Measurements from ENCODE around the gene PRKG1.

GRCh38 chr10:46553007-46553257, 3.5 kb downstream of the GPRIN2 start:
- PRO-cap, result no peak
- RAMPAGE, long total RNA, 2 experiments, result no peak in any of the 2 experiments

- PRO-cap, result no peak
- RAMPAGE, long total RNA, 2 experiments, result no peak in any of the 2 experiments
Measured at GRCh38 chr10:46815717-46816330, 95.4 kb upstream of the PTPN20 start.

DNA sequence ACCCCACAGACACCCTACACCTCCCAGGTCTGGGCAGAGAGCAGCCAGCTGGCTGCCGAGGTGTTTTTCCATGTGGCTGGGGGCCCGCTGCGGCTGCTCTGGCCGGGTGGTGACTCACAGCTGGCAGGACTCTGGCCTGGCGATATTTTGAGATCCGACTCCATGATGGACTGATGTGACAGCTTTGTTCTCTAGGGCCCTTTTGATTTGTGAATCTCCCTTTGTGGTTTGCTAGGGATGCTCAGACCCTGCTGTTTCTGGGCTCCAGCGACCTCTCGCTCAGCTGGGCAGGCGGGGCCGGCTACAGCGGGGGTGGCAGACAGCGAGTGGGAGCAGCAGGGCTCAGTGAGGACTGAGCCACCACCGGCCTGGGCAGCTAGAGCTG, 46.3 kb upstream of the GDF10 start:
- PRO-cap, result no peak
- RAMPAGE, long total RNA, 2 experiments, result no peak in any of the 2 experiments

GRCh38 chr10:47673108-47673459, 90.3 kb downstream of the SYT15B start:
- PRO-cap, result no peak
- RAMPAGE, long total RNA, 2 experiments, result no peak in any of the 2 experiments

GRCh38 chr10:48307256-48307639, 771 bp downstream of the MAPK8 start:
- PRO-cap, result no peak
- RAMPAGE, long total RNA, 2 experiments, result no peak in any of the 2 experiments

GRCh38 chr10:48370821-48371301, 64.4 kb downstream of the MAPK8 start:
- PRO-cap, result no peak
- RAMPAGE, long total RNA, 2 experiments, result no peak in any of the 2 experiments

DNA sequence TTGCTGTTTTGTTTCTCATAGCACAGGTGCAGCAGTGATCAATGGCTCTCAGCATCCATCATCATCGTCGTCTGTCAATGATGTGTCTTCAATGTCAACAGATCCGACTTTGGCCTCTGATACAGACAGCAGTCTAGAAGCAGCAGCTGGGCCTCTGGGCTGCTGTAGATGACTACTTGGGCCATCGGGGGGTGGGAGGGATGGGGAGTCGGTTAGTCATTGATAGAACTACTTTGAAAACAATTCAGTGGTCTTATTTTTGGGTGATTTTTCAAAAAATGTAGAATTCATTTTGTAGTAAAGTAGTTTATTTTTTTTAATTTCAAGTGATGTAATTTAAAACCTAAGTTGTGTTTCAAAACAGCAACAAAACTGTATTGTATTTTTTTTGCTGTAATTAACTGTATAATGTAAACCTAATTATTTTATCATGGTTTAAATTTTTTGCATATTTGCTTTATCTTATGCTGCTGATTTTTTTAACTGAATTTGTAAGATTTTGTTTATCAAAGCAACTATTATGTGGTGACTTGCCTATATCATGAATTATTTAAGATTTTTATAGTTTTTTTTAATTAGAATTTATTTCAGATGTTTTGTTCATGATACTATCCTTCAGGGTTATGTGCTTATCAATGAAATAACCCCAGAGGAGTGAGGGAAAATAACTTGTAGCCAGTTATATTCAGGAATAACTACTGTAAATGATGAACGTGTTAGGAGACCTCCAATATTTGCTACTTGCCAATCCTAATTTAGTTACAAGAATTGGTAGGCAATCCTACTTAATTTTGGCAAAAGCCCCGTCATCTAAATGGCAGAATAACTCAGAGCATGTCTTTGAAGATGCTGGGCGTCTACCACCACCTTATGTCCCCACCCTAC, 128.6 kb downstream of the MAPK8 start:
- PRO-cap, result no peak
- RAMPAGE, long total RNA, 2 experiments, result no peak in any of the 2 experiments

DNA sequence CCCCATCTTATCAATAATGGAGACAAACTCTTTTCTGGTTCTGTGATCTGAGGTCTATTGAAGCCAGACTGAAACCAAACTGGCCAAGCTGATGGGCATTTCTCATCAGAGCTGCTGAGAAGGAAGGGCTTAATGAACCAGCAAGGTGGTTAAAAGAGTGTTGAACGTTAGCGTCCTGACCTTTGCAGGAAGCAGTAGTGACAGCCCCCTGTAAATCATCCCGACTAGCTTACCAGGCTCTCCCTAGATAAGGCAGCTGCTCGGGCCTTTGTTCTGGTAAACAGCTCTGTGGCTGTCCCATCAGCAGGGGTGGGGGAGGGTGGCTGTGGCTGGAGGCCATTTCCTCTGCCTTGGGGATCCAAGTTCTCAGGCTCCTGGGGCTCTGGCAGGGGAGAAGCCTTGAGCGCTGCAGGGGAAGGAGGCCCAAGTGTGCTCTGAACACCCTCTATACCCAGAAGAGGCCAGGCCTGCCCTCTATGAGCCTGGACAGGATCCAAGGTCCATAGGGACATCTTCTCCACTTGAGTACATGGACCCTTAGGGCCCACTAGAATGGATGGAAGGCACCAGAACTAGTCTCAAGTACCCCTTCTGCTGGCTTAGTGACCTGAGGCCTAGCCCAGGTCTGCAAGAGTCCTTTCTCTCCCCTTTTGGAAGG, 134.7 kb downstream of the ARHGAP22 start:
- PRO-cap, result no peak
- RAMPAGE, long total RNA, 2 experiments, result no peak in any of the 2 experiments

DNA sequence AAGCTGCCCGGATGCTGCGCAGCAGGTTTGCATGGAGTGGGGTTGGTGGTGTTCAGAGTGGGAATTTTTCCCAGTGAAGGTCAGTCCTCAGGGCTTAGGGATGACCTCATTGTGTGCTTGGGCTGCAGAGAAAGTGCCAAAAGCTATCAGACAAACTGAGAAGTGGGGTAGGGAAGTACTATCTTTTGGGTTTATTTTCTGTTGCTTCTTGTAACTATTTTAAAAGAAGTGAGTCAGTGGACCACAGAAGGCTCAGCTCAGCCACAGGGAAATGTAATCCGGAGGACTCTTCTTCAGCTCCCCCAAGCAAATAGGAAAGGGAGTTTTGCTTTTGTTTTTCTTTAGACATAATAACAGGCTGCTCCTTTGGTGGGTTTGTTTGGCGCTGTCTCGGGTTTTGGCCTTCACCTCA, 5.2 kb upstream of the FAM170B start:
- PRO-cap, result no peak
- RAMPAGE, long total RNA, 2 experiments, result no peak in any of the 2 experiments

DNA sequence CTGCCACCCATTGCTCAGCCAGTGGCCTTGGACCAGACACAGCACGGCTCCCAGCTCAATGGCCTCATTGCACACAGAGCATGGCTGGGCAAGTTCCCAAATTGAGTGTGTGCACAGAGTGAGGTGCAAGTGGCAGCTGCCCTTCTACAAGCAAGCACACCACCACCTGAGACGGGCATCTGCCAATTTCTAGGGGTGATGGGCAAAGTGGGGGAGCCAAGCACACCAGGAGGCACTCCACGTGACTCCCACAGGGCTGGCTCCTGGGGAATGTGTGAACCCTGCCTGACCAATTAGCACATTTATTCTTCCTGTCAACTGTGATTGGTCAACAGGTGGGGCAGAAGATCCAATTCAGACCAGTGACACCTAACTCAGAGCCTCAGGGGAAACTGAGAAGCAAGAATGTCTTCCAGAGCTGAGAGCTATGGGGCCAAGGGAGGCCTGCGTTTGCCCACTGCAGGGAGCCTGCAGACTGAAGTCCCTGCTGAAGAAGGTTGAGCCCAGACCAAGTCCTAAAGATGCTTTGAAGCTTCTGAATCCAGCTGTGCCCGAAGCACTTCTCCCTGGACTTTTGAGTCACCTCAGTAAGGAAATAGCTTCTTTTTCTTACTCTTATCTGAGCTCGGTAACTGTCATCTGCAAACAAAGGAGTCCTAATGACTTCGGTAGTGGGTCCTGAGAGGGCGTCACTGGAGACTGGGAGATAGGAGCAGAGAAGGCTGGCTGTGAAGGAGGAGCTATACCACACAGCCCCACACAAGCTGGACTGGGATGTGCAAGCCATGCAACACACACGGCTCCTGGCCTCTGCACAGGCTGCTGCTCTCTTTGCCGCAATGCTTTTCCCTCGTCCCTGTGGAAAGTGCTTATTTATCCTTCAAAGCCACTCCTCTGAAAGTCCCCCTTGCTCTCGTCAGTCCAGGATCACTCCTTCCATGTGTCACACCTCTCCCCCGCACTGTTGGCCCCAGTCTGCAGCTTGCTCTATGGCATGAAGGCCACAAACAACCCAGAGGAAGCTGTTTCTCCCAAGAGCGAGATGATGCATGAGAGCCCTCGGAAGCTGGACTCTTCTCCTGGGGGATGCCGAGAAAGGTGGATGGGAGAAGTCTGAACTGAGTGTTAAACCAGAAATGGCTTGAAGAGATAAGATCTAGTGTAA, 15.2 kb downstream of the TMEM273 start:
- PRO-cap, result no peak
- RAMPAGE, long total RNA, 2 experiments, result no peak in any of the 2 experiments

DNA sequence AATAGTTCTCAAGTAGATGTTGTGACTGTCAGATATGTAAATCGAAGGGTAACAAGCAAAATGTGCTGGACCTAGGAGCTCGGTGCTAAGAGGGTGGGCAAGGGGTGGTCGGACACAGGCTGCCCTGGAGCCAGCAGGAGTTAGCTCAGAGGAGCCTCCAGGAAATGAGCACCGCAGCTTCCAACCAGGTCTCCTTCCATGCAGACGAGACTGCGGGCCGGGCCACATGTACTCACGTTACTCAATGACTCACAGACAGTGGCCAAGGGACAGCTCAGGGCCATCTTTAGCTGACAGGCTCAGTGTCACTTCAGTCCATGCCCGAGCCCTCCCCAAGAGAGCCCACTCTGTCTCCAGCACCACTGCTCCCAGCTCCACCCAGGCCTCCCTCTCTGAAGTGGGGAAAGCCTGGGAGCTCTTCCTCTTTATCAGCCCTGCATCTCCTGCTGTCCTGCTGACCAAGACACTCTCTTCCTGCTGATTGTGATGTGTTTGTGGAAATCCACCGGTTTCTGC, 37.2 kb upstream of the TMEM273 start:
- PRO-cap, result no peak
- RAMPAGE, long total RNA, 2 experiments, result no peak in any of the 2 experiments

DNA sequence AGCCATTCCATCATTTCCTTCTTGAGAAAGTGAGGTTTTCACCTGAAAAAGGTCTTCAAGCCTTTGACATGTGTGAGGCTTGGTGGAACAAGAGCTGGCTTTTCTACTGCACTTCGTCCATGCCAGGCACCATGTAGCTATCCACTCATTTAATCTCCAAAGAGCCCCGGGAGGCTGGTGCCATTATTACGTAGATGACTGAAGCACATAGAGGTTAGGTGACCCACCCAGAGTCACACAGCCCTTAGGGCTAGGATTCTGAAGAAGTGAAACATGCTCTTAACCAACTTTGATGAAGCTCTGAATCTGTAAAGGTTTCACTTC, 33.5 kb downstream of the DRGX start:
- PRO-cap, result no peak
- RAMPAGE, long total RNA, 2 experiments, result no peak in any of the 2 experiments

DNA sequence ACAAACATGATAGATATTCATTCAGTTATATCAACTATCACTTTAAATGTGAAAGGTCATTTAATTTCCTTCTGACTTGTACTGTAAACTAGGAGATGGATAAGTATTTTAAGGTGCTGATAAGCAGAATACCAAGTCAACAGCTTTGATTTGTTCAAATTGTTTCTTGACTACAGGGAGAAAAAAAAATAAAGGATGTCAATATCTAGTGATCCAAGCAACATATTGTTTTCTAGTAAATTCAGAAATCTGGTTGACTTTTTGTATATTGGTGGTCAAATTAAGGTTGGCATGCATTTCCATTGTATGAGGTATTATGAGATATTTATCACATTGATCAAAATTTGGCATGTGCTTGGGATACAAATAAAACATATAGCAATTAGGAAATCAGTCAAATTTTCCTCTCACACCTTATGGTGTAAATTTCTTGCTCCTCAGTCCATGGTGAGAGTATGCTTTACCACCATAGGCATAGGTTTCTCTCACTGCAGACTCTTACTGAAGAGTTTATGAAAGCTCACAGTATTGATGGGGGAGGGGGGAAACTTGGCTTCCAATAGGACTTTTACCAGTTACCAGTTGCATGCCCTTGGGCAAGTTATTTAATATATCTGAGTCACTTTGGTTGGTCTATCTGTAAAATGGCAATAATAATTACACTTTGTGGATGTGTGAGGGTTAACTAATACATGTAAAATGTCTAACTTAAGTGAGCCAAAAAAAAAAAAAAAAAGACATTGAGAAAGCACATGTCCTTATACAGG, 52.4 kb upstream of the ASAH2 start:
- PRO-cap, result no peak
- RAMPAGE, long total RNA, 2 experiments, result no peak in any of the 2 experiments

- PRO-cap, result no peak
- RAMPAGE, long total RNA, 2 experiments, result no peak in any of the 2 experiments
Measured at GRCh38 chr10:50325215-50326082, 74.1 kb upstream of the ASAH2 start.

DNA sequence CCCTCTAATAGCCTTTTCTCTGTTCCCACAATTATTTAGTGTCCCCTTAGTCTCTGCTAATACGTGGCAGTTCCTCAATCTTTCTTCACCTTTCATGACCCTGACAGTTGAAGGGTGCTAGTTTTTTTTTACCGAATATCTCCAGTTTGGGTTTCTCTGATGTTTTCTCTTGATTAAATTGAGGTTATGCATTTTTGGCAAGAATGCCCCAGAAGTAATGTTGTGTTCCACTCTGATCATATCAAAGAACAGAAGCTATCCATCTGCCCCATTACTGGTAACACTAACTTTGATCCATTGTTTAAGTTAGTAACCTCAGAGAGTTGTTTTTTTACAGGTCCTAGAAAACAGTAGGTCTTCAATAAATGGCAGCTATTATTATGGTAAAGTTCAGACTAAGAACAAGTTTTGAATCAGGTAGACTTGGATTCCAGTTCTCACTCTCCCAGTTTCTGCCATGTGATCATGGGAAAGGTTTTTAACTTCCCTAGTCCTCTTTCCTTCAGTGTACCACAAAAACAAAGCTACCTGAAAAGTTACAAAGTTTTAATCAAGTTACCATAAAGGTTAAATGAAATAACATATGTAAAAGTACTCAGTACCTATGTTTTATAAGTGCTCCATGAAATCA, 133.7 kb upstream of the ASAH2 start:
- PRO-cap, result no peak
- RAMPAGE, long total RNA, 2 experiments, result no peak in any of the 2 experiments

DNA sequence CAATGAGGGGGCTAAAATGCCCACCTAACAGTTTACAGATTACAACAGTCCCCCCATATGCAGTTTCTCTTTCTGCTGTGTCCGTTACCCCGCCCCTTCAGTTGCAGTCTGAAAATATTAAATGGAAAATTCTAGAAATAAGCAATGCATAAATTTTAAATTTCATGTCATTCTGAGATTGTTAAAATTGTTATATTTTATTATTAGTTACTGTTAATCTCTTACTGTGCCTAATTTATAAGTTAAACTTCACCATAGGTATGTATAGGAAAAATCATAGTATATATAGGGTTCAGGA, 167.5 kb upstream of the ASAH2 start:
- PRO-cap, result no peak
- RAMPAGE, long total RNA, 2 experiments, result no peak in any of the 2 experiments

DNA sequence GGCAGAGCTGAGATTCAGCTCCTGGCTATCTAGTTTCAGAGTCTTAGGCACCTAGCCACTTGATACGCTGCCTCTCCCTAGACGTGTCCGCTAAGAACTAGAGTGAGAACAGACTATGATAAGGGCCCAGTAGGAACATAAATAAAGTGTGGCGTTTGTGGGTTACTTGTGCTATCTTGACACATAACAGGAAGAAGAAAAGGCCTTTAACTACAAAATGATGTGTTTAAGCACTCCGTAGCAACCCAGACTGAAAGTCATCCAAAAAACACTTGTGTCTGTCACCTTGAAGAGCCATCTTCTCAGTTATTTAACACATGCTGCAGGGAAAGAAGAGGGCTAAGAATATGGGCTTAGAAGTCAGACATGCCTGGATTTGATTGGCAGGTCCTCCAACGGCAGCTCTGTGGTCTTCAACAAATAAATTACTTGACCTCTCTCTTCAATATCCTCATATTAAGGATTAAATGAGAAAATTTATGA, 96.2 kb downstream of the SGMS1 start:
- PRO-cap, result no peak
- RAMPAGE, long total RNA, 2 experiments, result no peak in any of the 2 experiments

GRCh38 chr10:50773523-50773918, 33.8 kb downstream of the ASAH2B start:
- PRO-cap, result no peak
- RAMPAGE, long total RNA, 2 experiments, result no peak in any of the 2 experiments

GRCh38 chr10:51074282-51075163, at the start of gene PRKG1:
PRKG1 (plus strand) TSS chr10:51074487.
- PRO-cap, result bidirectional peak, plus-strand start at chr10:51074504, minus-strand start at chr10:51074321
- RAMPAGE, long total RNA, 2 experiments, result no peak in any of the 2 experiments

DNA sequence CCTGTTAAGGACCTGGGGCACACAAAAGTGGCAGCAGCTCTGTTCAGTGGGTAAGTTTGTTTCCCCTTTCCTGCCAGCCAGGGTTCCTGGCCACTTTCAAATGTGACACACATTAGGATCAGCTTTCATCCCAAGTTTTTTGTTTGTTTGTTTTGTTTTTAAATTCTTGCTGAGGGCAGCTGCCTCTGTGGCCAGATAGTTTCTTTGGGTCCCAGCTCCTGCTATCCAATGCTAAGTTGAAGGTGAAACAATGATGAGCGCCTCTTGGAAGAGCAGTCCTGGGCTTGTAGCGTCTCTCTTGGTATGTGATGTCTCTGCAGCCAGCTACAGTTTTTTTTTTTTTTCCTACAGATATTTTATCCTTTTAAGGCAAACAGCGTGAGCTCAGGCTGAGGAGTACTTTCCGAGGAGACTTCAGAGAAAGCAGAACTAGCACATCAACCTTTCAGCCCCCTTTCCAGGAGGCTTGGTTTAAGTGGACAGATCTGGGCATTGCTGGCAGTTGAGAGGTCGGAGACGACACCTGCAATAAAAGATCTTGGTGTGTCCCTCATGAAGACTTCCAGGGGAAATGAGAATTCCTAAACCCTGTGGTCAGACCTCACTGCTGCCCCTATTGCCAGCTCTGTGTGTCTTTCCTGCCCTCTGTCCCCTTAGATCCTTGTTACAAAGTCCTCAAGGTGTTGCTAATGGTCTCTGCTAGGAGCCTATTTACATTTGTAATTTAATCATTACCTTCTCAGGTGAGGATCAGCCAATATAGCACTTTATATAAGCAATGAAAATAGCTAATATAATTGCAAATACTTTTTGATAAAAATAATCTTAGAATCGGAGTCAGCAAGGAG, 9.1 kb downstream of the PRKG1 start:
- PRO-cap, result no peak
- RAMPAGE, long total RNA, 2 experiments, result no peak in any of the 2 experiments

All from breast epithelium (tissue), 2 donors.